Epithelial cell of prostate (primary cell): ENCODE measurements around the genes OR14A16 and OR2AJ1.

- RRBS: under 1% methylated on average over 19 of the region's 89 CpGs
These were observed 6.8 kb upstream of the ZNF669 start for GRCh38 chr1:247110567-247111657.

- RRBS: 98% methylated on average over 9 of the region's 50 CpGs
These were observed 31.0 kb downstream of the ZNF496 start for GRCh38 chr1:247300427-247301209.

DNA sequence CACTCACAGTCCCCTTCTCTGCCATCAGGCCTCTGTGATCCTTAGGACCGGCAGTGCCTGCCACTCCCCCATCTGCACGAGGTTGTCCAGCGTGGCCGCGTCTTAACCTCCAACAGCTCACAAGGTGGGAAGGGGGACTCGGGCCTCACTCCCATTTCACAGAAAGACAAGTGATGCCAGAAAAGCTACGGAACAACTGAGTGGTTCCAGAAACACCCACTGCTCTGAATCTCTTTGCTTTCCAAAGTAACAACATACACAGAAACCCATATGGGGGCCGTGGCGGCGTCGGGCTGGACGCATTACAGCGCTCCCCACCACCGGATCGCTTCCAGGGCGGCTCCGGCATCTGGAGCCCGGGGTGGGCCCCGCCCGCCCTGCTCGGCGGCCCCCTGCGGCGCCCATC, 994 bp downstream of the ZNF496 start:
- RRBS: 7% methylated on average over 5 of the region's 24 CpGs

GRCh38 chr1:247425391-247425590, 9.3 kb downstream of the NLRP3 start:
- RRBS: no CpG with 5 or more reads among the region's 2 CpGs

DNA sequence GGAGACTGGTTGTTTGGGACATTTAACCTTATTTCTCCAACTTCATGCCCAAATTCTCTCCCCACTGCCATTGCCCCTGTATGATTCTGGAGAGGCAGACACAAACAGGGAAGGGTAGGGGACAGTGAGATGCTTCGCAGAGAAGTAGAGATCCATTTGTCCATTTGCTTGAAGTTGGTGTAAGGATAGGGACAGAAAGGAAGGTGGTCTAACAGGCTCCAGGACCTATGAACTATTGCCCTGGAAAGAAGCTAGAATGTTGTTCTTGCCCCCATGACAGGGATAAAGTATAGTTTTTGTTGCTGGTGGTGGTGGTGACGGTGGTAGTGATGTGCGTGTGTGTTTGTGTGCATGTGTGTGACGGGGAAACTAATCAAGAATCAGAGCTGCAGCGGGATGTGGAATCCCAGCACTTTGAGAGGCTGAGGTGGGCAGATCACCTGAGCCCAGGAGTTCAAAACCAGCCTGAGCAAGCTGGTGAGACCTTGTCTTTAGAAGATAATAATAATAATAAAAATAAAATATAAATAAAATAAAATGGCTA, 16.6 kb downstream of the NLRP3 start:
- RRBS: no CpG with 5 or more reads among the region's 5 CpGs

- RRBS: no CpG with 5 or more reads among the region's 16 CpGs
These were observed 891 bp downstream of the OR2B11 start for GRCh38 chr1:247456891-247457535.

DNA sequence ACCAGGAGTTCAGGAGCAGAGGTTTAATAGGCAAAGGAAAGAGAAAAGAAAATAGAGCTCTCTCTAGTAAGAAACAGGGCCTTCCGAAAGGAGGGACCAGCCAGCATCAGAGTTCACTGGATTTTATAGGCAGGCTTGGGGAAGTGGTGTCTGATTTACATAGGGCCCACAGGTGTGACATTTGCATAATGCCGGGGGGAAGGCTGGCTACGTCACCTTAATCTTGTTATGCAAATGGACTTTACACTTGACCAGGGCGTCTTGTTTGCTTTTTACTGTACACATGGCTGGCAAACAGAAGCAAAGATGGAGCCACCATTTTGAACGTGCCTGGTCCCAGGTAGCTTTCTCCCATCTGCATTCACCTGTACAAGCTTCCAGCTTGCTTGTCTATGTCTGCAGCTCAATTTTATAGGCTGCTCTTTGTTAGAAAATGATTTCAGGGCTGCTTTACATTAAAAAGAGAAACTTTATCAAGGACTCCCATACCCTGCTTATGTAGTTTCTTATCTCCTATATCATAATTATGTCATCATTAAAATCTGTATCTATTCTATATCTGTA, at the start of gene OR14A16:
TSS of gene OR14A16 (minus strand) at position 81 of the 564 bp plus-strand sequence.
- RRBS: no CpG with 5 or more reads among the region's 5 CpGs

DNA sequence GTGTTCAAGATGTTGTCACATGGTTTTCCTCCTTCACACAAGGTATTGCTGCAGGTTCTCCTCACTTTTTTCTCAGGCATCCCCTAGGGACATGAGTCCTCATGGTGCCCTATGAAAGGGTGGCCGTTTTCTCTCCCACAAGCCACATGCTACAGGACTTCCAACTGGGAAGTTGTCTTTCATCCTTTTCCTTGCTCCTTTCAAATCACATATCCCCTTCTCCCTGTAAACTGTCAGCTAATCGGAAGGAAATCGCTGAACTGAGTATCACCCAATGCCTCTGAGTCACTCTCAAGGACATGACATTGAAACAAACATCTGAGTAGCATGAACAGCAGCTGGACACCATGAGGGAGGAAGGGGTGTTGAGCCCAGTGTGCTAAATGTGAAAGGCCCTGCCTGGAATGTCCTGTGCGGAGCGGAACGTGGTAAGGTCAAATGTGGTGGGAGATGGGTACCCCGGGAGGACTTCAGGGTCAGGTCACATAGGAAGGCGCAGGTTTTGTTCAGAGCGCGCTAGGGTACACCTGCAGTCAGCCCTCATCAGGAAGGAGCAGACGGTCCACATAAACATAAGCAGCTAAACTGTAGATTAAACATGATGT, at the start of gene OR2AJ1:
TSS of gene OR2AJ1 (plus strand) at position 149 of the 605 bp plus-strand sequence.
- RRBS: no CpG with 5 or more reads among the region's 11 CpGs

GRCh38 chr1:248691418-248691978, 36.2 kb upstream of the OR2T27 start:
- RRBS: 75% methylated on average over 7 of the region's 30 CpGs

DNA sequence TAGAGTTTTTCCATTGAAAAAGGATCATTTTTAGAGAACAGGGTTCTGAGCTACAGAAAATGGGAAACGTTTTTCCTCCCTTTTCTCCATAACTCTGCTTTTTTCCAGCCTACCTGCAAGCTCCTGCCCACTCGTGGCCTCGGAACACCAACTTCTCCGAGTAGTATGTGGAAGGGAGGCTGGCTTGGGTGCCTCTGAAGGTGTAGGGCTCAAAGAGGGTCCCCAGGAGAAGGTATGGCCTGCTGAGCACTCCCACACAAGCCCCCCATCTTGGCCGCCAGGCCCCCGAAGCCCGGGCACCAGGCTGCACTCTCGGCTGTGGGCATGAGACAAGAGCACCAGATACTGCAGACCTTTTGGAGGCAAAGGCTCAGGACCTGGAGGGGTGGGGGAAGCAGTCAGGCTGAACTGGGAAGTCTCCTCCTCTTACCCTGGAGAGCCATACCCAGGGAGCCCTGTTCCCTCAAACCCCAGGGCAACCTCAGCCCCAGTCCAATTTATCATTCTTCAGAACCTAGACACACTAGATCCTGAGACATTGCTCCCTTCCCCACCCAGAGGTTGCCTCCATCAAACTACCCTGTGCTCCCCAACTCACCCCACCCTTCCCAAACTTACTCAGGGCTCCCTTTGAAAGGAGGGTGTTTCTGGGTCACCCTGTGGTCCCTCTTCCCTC, 1.6 kb downstream of the ZNF692 start:
- RRBS: no CpG with 5 or more reads among the region's 8 CpGs

GRCh38 chr1:248913974-248914339, 7.9 kb downstream of the PGBD2 start:
- RRBS: no CpG with 5 or more reads among the region's 2 CpGs

GRCh38 chr1:248917231-248917785, 11.3 kb downstream of the PGBD2 start:
- RRBS: 94% methylated on average over 3 of the region's 9 CpGs